Measurements from ENCODE around the gene DLGAP5.

DNA sequence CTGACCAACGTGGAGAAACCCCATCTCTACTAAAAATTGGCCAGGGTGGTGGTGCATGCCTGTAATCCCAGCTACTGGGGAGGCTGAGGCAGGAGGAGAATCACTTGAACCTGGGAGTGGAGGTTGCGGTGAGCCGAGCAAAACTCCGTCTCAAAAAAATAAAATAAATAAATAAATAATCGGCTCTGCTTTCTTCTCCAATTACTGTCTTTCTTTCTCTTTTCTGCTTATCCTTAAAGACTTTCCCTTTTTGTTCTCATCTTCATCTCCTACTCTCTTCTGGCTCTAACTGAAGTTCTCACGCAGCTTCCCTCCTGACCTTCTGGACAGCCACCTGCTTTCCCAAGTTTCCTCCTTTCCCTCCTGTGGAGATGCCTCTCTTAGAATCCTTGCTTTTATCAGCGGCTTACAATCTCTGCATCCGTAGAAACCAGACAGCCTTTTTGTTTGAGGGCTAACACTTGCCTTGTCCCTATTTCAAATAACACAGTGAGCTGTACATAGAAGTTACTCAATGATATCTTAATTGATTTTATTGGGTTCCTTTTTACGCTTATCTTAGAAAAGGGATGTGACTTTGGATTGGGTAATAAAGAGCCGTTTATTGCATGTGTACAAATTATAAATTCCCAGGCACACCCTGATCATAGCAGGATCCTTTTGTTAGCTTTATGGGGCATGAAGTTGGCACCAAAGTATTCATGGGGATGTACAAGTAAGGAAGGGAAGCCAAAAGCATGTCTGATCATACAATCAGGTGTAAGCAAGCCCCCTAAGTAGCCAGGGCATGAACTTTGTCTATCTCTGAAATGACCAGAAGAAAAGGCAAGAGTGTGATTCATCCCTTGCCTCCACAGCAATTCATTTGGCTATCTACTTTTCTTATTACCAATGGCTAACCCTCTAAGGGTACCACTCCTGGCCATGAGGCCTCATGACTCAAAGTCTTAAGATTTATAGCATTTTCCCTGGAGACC is 2.0 kb upstream of the LGALS3 start:
- RRBS: no CpG with 5 or more reads among the region's 10 CpGs

GRCh38 chr14:55190849-55192156 is at the start of gene DLGAP5:
DLGAP5 (minus strand) TSS chr14:55191585.
- RRBS: 2% methylated on average over 4 of the region's 57 CpGs

GRCh38 chr14:55277275-55278426 is 6.4 kb downstream of the FBXO34 start:
- RRBS: no CpG with 5 or more reads among the region's 11 CpGs

DNA sequence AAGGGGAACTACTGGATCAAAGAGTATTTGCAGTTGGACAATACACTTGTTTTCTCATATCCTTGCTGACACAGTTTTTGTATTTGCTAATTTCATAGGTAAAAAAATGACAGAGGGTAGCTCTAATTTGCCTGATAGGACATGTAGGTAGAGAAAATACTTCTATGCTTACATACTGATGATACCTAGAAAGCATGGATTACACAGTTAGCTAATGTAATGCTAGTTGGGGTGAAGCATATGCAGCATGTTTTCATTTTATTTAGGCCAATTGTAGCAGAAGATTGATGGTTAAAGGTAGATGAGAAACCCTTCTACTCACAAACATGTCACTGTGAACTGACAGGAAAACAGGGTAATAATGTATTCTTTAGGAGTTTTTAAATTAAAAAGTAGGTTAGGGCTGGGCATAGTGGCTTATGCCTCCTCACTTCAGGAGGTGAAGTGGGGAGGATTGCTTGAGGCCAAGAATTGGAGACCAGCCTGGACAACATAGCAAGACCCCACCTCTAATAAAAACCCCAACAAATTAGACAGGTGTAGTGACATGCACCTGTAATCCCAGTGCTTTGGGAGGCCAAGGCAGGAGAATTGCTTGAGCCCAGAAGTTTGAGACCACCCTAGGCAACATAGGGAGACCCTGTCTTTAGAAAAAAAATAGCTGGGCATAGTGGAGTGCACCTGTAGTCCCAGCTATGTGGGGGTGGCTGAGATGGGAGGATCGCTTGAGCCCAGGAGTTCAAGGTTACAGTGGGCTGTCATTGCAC is 20.1 kb downstream of the FBXO34 start:
- RRBS: no CpG with 5 or more reads among the region's 1 CpG

- RRBS: no CpG with 5 or more reads among the region's 13 CpGs
These were observed 62.1 kb downstream of the ATG14 start for GRCh38 chr14:55349414-55349997.

- RRBS: no CpG with 5 or more reads among the region's 6 CpGs
These were observed 61.1 kb downstream of the ATG14 start for GRCh38 chr14:55350354-55351144.

- RRBS: no CpG with 5 or more reads among the region's 6 CpGs
These were observed 59.5 kb downstream of the ATG14 start for GRCh38 chr14:55352078-55352501.

GRCh38 chr14:55383903-55384201 is 27.8 kb downstream of the ATG14 start:
- RRBS: no CpG with 5 or more reads among the region's 3 CpGs

DNA sequence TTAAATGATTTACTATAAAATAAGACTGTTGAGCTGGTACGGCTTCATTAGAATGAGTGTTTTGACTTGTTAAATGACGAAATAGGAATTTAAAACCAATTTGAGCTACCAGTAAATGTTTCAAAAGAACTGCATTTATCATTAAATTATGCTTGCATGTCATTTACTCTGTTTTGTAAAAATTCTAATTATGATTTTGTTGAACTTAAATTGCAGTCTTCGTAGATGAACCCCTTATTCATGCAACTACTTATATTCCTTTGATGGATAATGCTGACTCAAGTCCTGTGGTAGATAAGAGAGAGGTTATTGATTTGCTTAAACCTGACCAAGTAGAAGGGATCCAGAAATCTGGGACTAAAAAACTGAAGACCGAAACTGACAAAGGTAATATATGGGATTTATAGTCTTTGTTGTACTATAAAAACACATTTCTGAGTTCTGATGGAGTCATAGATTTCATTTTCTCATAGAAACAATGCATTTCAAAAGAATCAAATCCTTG is 37.8 kb downstream of the KTN1 start:
- RRBS: no CpG with 5 or more reads among the region's 4 CpGs

DNA sequence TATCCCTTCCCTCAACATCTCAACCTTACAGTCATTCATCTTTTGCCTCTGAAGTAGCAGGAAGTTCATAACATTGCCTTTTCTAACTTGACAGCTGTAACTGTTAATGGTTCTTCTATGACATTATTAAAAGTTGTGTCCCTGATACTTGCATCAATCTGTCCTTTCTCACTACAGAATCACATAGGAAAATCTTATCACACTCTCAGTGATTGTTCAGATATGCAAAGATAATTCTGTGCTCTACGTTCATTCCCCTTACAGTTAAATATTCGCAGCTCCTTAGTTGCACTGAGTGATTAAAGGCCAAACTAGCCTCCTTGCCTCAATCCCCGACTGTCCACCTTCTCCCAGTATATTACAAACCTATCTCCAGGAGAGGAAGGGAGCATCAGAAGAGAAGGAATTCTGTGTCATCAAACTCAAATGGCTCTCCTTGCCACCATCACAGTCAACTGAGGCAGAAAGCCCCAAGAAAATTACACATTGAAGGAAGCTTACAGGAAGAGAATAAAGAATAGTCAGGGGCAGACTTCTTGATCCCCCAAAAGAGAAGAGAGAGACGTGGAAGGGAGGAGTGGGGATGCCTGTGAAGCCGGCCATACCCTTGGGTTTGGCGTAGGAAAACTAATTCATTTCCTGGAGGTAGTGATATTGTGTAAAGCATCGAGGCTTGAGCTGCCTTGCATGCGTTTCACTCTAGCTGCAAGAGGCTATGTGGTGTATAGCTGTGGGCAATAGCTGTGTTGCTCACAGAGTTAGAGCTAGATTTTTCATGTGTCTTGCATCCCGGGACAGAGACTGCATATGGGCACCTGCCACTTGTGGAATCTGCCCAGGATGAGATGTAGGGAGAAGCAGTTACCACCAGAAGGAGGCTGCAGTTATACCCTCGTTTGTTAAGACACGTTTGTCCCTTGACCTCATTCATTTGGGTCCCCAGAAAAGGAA is 106.4 kb downstream of the KTN1 start:
- RRBS: no CpG with 5 or more reads among the region's 11 CpGs

GRCh38 chr14:55752545-55753213 is 172.7 kb downstream of the KTN1 start:
- RRBS: no CpG with 5 or more reads among the region's 7 CpGs

GRCh38 chr14:56204013-56204533 is 85.9 kb downstream of the PELI2 start:
- RRBS: no CpG with 5 or more reads among the region's 8 CpGs

DNA sequence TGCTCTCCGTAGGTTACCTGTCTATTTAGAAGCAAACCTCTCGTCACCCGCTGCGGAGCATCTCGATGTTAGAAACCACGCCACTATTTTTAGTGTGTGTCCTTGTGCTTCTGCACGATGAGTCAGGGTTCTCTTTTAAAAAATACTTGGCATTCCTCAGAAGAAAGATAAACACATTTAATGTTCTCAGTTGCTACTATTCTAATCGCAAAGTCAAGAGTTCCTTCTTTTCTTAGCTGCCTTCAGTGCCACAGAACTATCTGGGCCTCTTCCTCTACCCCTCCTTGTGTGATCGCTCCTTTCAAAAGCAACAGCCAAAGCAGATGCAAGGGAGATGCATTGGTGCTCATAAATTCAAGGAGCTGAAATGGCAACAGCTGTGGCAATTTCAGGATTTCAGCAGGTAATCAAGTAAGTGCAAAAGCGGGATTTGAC is 192.5 kb downstream of the PELI2 start:
- RRBS: no CpG with 5 or more reads among the region's 10 CpGs

DNA sequence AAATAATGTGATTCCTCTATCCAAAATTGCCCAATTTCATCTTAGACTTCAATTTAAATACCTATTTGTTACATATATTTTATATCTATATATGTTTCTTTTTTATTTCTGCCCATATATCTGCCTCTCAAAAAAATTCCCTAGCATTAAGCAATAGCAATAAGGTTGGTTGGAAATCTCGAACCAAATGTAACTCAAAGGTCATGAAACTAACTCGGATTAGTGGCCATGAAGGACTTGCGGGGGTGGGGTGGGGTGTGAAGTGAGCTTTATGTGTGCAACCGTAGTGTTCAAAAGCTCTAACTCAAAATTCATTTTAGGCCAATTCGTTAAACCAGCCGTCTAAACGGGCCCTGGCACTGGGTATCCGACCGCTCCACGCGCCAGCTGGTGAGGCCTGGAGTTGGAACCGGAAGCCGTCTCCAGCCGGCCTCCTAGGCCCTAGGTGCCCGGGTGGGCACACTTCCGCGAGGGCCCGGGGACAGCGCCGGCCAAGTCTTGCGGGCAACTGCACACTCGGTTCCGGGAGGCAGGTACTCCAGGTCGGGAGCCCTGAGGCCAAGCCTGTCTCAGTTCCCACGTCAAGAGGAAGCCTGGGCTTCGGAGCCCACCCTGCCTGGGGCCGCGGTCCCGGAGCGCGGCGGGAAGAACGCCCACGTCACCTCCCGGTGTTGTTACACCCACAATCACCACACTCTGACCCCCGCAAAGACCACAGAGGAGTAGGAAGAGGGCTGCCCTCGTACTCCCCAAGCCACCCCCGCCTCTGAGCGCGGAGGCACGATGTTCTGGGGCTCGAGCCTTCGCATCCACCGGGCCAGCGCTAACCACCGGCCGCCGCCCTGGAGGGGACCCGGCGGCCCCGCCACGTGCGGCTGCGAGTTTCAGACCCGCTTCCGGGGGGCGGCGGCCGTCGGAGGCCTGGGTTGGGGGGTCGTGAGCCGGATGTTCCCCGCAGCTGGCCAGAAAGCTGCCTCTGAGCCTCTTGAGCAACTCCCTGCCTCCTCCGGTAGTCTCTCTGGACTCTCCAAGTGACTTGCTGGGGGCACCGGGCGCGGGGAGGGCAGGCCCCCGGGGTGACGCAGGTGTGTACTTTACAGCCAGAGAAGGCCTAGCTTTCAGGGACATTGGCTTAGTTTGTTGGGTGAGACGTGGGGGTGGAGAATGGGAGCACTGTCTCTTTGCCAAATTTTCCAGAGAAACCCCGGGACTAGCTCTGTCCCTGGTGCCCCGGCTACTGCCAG is 16.0 kb downstream of the OTX2 start:
- RRBS: 5% methylated on average over 31 of the region's 72 CpGs

- RRBS: no CpG with 5 or more reads among the region's 18 CpGs
These were observed 822 bp upstream of the NAA30 start for GRCh38 chr14:57389400-57390128.

GRCh38 chr14:58243664-58244208 is 907 bp upstream of the PSMA3 start:
- RRBS: no CpG with 5 or more reads among the region's 4 CpGs

- RRBS: no CpG with 5 or more reads among the region's 1 CpG
These were observed 9.3 kb upstream of the ARID4A start for GRCh38 chr14:58288851-58289558.

- RRBS: 2% methylated on average over 4 of the region's 52 CpGs
These were observed 772 bp upstream of the ARID4A start for GRCh38 chr14:58297249-58298317.

DNA sequence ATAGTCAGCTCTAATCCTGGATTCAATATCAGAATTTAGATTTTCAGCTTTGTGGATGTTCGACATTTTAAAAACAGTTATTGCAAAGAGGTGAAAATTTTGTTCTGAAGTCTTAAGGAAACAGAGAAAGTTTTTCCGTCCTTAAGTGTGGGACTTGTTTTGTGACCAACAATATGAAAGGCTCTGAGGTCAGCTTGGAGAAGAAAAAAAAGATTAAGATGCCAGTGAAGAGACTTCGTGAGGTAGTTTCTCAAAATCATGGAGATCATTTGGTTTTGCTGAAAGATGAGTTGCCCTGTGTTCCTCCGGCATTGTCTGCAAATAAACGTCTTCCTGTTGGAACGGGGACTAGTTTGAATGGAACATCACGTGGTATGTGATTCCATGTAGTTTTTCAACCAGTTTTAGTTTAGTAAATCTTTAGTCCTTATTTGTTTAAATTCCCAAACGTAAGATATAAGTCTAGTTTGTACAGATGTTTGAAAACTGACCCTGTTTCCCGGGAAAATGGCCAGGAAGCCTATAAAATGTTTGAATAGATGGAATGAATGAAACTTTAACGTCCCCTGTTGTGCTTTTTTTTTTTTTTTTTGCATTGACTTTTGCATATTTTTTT is 681 bp downstream of the KIAA0586 start:
- RRBS: 25% methylated on average over 2 of the region's 10 CpGs

All from epidermal melanocyte (primary cell).